Thoracic aorta (tissue), 1 donor: ENCODE results near the genes ELOVL2 and ADTRP.

DNA sequence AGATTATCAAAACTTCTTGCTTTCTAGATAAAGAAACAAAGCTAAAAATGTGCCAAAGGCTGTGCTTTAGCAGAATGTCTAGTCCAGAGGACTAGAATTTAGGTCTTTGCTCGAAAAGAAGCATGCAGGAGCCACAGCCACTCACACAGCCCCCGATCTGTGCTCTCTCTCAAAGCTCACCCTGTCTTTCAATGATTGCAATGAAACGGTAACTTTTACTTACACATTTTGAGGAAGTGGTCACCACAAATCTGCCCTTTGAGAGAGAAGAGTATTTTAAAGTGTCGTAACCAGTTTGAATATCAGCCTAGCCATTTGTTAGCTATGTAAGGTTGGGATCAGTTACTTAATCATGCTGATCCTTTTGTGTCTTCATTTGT is 209.0 kb downstream of the TFAP2A start:
- RAMPAGE, long total RNA, result no peak

- RAMPAGE, long total RNA, result start-site peak on the minus strand at chr6:10412016-10412193, 5 reads
Observed at GRCh38 chr6:10411913-10412742, 2.7 kb downstream of the TFAP2A start.

GRCh38 chr6:10510675-10511017 is 10.5 kb upstream of the GCNT2 start:
- RAMPAGE, long total RNA, result no peak

- RAMPAGE, long total RNA, result no peak
Observed at GRCh38 chr6:10576178-10576826, 55.2 kb downstream of the GCNT2 start.

GRCh38 chr6:10610219-10610636 is 84.2 kb downstream of the C6orf52 start:
- RAMPAGE, long total RNA, result no peak

DNA sequence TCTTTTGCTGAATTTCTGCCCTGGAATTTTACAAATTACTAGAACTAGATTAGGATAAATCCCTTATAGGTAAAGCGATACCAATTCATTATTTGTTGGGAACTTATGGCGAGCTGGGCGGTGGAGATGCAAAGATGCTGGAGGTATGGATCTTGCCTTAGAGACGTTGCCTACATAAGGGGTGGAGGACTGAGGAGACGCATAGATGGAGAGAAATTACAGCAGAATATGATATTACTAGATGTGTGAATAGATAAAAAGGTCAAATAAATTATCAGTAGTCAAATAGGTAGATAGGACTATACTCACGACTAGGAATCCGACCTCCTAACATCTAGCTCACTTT is 607 bp downstream of the PAK1IP1 start:
- RAMPAGE, long total RNA, result no peak

- RAMPAGE, long total RNA, result no peak
Observed at GRCh38 chr6:10751646-10752086, 4.1 kb downstream of the TMEM14B start.

DNA sequence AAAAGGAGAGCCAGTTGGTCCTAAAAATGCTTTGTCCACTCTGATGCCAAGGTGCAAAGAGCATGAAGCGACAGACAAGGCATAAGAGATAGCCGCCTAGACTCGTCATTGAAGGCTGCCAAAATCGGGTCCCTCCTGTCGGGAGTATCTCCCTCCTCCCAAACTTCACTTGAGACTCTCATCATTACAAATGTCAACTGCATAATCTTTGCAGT is 1.6 kb downstream of the ELOVL2 start:
- RAMPAGE, long total RNA, result no peak

- RAMPAGE, long total RNA, result no peak
Observed at GRCh38 chr6:11044118-11045351, at the start of gene ELOVL2. Gene ELOVL2, minus strand, starts transcription at chr6:11044305.

GRCh38 chr6:11065376-11065997 is 21.4 kb upstream of the ELOVL2 start:
- RAMPAGE, long total RNA, result no peak

DNA sequence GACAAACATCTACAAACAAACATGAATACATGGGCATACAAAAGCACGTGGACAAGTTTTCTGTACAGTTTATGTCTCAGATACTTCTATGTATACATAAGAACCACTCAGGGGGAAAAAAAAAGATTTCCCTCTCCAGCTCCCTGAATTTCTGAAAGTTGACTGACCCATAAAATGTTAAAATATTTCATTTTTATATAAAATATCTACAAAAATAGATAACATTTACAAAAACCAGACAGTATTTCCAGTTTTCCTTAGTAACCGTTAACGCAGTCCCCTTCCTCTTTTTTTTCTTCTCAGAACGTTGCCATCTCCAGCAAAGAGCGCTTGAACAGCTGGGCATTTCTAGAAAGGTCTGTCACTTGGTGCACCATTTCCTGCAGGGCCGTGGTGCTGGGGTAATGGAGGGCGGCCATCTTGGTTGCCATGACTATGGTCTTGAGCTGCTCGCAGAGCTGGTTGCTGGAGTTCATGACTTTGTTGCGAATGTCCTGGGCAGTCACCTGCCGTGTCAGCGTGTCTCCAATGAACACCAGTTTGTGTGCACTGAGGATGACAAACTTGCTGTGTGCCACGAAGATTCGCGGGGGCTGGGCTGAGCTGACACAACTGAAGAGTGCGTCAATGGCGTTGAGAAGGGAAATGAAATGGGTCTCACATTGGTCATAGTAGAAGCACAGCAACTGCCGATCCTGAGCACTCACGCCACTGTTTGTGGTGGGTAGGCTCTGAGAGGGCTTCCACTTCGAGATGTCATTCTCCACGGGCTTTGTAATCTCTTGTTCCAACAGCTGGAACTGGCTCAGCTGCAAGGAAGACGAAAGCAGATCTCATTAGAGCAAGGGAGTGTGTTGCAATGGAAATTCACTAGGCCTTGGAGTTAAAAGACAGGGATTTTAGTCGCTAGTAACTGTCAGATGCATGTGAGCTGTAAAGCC is 47.3 kb downstream of the NEDD9 start:
- RAMPAGE, long total RNA, result no peak

- RAMPAGE, long total RNA, result no peak
Observed at GRCh38 chr6:11217981-11218601, 14.4 kb downstream of the NEDD9 start.

GRCh38 chr6:11317940-11318893 is 85.7 kb upstream of the NEDD9 start:
- RAMPAGE, long total RNA, result no peak

DNA sequence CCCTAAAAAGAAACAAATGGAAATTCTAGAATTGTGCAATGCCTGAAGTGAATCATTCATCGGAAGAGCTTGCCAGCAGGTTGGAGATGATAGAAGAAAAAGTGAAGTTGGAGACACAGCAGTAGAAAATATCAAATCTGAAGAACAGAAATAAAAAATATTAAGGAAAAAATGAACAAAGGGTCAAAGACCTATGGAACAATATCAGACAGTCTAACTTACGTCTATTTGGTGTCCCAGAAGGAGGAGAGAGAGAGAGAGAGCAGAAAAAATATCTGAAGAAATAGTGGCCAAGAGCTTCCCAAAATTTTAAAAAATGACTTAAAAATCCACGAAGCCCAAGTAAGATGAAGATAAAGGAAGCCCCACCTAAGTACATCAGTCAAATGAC is 109.5 kb upstream of the NEDD9 start:
- RAMPAGE, long total RNA, result no peak

DNA sequence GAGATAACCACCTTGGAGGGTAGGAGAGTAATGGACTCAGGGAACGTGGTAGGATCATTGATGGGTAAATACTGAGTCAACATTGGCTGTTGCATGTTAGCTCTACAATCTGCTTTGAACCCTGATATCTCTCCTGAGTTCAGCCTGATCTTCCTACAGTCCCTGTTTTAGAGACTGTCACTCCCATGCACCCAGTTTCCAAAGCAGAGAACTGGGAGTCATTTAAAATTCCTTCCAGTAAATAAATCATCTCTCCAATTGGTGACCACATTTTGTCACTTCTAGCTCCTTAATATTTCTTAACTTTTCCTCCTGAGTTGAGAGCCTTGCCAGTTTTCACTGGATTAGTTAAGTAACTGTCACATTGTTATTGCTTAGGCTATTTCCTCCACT is 139.0 kb upstream of the TMEM170B start:
- RAMPAGE, long total RNA, result no peak

DNA sequence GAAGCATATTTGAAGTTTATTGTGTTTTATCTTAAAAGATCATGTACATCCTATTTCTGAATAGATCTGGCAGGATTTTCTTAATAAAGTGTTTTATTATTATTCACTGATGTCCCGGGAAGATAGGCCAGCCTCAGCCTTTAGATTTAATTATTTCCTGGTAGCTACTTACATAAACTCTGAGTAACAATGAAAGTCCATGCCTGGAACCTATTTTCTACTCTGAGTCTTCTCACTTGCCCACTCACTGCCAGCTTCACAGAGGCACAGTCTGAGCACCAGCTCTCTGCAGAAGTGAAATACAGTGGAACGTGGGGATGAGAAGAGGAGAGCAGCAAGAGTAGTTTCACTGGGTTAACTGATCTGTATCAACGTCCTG is 126.7 kb upstream of the TMEM170B start:
- RAMPAGE, long total RNA, result no peak

GRCh38 chr6:11586534-11587195 is 49.1 kb downstream of the TMEM170B start:
- RAMPAGE, long total RNA, result no peak

DNA sequence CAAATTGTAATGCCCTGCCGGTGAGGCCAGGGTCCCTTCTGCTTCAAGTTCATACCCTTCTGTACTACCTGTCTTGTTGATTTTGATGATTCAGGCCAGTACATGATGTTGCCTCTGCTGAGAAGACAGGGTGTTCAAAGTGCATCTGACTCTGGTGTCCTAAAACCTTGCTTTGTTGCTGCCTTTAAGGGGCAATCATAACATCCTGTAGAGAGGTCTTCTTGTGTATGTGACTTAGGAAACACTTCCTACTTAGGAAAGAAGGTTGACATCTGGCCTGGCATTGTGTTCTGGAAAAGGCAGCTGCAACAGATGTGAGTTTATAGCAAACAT is 113.2 kb downstream of the TMEM170B start:
- RAMPAGE, long total RNA, result no peak

- RAMPAGE, long total RNA, result no peak
Observed at GRCh38 chr6:11778468-11779051, at the start of gene ADTRP. Gene ADTRP, minus strand, starts transcription at chr6:11778803.

DNA sequence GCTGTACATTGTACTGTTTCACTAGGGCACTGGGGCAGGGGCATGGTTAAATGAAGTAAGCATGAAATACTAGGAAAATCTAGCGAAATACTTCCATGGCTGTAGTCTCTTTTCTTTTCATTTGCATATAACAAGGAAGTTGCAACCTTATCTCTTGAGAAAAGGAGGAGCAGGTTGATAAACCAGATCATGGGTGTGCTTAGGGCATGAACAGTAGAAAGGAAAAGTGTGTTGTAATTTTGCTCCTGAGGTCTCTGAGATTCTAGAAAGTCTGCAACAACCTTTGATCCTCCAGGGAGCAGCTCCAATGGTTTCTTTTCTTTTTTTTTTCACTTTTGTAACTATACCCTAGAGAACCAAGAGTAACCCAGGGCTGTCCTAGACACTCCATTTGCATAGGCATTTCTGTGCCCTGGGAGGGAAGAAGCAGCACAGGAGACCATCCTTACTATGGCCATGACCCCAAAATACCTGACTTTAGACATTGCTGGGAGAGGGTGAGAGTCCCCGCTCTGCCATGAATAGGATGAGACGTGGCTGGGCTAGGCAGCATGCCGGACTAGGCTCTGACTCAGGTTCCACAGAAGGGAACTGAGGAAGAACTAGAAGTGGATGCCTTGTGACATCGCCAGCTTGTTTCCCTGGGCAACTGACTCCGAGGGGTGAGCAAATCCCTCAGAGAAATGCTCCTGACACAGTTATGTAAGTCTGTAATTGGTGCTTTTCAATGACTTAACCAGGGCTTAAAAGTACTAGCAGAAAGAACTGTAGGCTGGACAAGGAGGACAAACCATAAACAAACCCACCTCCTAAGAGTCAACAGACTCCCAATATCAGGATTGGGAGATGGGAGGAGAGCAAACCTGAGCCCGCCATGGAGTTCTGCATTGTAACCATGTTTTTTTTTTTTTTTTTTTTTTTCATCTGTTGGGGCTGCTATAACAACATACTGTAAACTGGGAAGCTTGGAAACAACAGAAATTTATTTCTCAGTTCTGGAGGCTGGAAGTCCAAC is 756 bp upstream of the ADTRP start:
- RAMPAGE, long total RNA, result no peak